Endodermal cell (in vitro differentiated cells): ENCODE results near the gene AMOTL1.

DNA sequence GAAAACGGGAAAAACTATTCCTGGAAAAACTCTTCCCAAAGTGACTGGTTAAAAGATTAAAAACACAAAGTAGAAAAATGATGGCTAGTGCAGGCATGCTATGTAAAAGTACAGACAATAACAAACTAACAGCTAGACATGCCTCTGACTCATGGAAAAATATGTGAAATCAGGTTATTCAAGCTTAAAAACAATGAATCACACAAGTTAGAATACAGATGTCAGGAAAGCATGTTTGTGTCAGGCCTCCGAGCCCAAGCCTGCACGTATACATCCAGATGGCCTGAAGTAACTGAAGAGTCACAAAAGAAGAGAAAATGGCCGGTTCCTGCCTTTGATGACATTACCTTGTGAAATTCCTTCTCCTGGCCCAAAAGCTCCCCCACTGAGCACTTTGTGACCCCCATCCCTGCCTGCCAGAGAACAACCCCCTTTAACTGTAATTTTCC is 110.1 kb downstream of the NOX4 start:
- PRO-cap: no peak

DNA sequence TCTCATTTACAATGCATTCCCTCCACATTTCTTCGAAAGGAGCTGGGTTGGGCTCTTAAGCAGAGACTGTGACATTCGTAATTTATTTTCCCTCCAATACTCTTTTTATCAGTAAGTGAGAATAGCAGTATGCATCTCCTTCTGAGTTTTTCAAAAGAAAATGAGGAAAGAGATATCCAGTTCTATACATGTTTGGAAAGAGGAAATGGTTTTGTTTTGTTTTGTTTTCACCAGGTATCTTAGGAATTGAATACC is 74.1 kb downstream of the NOX4 start:
- PRO-cap: no peak

- PRO-cap: no peak
These were observed 28.2 kb upstream of the CHORDC1 start for GRCh38 chr11:90250935-90251473.

DNA sequence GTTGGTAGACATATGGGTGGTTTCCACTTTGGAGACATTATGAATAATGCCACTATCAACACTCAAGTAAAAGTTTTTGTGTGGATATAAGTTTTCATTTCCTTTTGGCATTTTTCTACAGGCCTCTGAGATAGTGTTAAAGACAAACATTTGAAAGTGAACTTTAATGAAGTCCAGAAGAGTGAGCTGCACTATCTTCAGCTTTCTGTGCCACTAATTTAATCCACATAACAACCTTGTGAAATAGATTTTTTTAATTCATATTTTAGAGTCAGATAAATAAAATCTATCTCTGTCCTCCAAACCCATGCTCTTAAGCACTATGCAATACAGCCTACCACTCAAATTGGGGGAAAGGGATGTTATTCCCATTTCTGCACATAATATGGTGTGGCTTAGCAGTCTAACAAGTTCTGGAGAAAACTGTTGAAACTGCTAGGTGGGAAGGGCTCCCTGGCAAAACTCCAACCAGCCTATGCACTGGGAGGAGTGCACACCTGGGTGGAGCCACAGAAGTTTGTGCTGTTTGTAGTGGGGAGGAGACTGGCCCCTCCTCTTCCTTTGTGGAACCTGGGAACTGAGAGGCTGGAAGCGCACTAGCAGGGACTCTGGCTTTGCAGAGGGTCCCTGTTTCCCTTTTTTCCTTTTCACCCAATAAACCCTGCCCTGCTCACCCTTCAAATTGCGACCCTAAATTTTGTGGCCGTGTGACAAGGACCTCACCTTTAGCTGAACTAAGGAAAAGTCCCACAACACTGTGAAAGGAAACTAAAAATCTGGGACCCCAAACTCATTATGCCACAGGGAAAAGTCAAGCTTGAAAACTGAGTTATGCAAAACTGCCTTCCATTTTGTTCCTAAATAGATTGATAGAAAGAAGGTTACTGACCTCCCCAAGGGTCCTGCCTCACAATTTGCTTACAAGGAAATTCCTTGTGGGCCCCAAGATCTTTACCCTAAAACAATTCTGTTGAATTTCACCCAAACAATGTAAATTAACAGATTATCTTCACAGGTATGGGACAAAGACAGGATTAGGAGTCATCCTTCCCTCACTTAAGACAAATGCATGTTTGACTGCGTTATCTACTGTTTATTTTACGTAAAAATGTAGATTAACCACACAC is 81.2 kb downstream of the SLC36A4 start:
- PRO-cap: unidirectional peak, plus-strand start at position 557 of the sequence; unidirectional peak, minus-strand start at position 911 of the sequence

DNA sequence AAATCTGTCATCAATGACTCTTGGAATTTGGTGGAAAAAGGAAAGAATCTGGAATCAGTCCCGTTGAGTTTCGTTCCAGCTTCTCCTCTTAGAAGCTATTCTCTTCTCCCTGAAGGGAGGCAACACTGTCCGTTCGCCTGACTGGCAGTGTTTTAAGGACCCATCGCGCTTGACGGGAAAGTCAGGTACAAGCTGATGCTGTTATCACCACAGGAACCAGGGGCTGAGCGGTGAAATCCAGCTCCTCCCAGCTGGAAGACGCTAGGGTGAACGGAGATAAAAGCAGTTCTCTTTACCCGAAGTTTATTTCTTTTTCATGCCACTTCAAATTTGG is 667 bp upstream of the DEUP1 start:
- PRO-cap: no peak

DNA sequence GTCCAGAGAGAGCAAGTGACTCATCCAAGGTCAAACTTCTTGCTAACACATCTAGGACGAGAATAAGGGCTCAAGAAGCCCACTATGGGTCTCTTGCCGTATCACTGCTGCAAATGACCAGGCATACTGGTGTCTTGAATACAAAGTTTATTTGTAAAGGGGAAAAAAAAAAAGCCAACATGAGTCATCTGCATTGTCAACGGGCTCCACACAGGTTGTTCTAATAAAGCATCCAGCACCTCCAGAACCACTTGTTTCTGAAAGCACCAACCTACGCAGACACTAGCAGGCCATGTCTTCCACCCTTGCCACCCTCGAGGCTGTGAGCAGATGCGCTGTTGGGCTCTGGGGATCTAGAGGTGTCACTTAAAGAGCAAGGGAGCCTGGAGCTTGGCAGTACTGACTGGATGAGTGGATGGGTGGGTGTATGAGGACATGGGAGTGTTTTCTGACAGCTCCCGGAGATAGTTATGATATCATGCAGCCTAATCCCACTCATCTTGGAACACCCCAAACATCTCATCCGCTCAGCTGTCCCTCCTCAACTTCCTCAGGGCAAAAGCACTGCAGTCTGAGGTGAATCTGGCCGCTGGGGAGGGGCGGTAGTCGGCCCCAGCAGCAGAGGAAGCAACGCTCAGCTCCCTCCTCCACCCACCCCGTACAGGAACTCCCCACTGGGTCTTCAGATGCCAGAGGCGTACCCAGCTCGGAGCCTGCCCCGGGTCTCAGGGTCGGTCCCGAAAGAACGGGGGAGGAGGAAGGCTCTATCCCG is 1.1 kb downstream of the SMCO4 start:
- PRO-cap: bidirectional peak, plus-strand start at position 558 of the sequence, minus-strand start at position 318 of the sequence; bidirectional peak, plus-strand start at position 692 of the sequence, minus-strand start at position 669 of the sequence

DNA sequence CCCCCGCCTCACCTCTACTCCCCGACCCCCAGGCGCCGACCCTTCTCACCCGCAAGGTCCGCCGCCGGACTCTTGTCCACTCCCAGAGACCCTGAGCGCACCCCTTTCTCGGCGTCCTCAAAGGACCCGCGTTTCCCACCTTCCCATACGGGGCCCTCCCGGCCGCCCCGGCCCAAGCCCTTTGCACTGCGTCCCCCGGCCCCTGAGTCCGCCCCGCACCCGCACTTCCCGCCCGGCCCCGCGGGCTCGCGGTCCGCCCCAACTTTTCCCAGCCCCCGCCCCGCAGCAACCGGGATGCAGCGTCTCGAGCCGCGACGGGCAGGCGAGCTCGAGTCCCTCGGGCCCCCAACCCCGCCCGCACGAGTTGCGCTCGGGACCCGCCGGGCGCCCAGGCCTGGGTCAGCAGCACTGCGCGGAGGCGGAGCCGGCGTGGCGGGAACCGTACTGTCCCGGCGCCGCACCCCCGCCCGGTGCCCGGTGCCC is 425 bp downstream of the SMCO4 start:
- PRO-cap: bidirectional peak, plus-strand start at position 402 of the sequence, minus-strand start at position 276 of the sequence

DNA sequence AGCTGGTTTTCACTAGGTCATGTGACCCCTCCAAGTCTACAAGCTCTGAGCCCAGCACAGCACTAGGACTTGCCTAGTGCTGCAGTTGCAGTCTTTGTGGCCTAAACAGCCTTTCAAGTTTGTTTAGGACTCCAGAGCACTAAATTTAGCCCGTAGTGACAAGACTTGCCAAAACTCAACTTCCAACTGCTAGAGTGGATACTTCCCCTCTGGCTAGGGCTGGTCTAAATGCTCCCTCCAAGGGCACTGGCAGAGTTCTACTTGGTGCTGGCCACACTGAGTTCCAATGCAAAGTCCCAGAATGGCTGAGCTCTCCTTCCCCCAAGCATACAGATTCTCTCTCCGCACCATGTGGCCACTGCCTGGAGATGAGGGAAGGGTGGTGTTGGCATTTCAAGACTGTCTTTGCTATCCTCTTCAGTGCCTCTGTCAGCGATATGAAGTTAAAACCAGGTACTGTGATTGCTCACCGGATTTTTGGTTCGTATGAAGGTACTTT is 25.3 kb downstream of the TAF1D start:
- PRO-cap: no peak

DNA sequence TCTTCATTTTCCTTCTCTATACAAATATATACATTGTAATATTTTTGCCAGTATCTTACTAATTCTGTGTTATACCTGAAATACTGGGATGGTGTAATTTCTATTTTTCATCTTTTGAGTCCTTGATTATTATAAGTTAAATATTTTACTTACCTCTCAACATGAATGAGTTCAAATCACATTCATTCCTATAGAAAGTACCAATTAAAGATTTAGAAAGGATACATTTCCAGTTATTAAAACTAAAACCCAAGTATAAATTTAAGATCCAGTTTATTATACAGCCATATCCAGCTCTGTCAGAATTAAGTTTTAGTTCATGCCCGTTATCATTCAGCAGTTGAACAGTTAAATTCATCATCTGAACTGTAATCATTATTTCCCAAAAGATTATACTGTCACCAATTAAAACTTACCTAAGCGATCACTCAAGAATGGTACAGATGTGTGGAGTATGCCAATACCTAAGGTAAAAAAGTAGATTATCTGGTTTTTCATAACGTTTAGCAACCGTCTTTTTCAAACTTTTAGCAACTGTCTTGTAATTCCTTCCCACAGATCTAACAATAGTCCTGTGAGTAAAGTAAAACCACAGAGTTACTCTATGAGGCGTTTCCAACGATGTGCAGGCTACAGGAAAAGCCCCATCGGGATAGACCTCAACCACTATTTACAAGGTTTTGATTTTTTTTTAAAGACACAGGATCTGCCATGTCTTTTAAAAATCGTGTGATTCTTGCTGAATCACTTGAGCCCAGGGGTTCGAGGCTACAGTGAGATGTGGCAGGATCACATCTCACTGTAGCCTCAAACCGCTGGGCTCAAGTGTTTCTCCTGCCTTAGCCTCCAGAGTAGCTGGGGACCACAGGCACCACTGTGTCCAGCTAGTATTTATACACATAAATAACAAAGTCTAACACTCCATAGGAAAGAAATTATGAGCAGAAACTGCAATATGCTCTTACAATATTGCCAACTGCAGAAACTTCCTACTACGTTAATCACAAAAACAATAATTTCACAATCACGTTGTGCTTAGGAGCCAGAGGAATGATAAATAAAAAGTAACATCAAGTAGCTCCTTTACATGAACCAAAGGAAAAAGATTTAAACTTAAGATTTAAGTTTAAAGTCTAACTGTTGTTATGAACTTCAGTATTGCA is 8.0 kb downstream of the TAF1D start:
- PRO-cap: no peak

DNA sequence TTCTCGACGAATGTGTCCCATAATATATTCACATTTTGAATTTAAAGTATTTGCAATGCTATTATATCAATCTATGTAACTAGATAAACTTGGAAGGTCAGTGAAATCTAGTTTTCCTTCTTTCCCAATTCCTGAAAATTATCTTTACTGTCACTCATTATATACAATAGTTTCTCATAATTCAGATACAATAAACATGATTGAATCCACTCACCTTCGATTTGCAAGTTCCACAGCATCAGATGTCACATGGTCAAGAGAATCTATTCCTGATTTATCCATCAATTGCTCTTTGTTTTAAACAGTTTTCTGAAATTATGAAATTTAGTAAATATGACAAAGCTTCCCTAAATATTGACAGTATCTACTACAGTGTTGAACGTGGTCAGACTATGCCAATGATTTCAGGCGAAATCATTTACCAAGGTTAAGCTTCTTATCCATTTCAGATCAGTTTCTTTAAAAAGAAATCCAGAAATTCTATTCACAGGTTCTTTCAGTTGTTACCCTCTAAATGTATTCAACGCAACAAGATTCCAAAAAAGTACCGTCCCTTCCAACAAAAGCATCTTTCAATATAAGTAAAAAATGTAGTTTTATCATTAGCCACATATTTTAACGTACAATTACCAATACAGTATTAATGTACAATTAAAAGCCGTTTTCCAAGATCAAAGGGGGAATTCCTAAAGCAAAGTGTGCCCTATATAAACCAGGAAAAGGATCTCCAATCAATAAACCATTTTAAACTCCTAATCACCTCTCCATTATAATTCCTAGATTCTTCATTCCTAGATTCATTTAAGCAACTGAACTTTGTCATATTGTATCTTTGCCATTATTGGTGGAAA is 2.0 kb downstream of the TAF1D start:
- PRO-cap: no peak

GRCh38 chr11:93763313-93763942 is 20.7 kb upstream of the MED17 start:
- PRO-cap: no peak

GRCh38 chr11:94118980-94119280 is 9.7 kb upstream of the PANX1 start:
- PRO-cap: no peak

GRCh38 chr11:94128160-94128664 is 429 bp upstream of the PANX1 start:
- PRO-cap: bidirectional peak, plus-strand start at chr11:94128369, minus-strand start at chr11:94128344

DNA sequence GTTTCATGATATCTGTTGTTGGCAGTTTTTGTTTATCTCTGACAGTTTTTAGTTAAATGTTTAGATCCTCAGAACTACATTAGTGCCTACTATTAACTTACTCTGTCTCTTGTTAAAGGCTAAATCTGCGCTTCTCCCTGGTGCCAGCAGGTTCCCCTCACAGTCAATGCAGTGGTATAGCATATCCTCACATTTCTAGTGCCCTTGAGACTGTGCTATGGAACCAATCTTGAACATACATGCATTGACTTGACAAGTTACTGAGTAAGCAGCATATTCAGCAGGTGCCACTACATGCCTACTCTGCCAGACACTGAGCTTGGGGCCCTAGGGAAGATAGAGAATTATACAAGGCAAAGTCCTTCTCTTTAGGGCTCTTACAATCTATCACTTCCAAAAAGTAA is 3.1 kb downstream of the FUT4 start:
- PRO-cap: no peak

GRCh38 chr11:94767569-94768671 is at the start of gene AMOTL1:
Gene AMOTL1 (plus strand): TSS chr11:94768356.
- PRO-cap: bidirectional peak, plus-strand start at chr11:94768196, minus-strand start at chr11:94768170; bidirectional peak, plus-strand start at chr11:94768474, minus-strand start at chr11:94768496

GRCh38 chr11:94769263-94770273 is 1.4 kb downstream of the AMOTL1 start:
- PRO-cap: bidirectional peak, plus-strand start at chr11:94769401, minus-strand start at chr11:94769144; bidirectional peak, plus-strand start at chr11:94769644, minus-strand start at chr11:94769445

- PRO-cap: no peak
These were observed 8.3 kb upstream of the ENDOD1 start for GRCh38 chr11:95080971-95082133.

DNA sequence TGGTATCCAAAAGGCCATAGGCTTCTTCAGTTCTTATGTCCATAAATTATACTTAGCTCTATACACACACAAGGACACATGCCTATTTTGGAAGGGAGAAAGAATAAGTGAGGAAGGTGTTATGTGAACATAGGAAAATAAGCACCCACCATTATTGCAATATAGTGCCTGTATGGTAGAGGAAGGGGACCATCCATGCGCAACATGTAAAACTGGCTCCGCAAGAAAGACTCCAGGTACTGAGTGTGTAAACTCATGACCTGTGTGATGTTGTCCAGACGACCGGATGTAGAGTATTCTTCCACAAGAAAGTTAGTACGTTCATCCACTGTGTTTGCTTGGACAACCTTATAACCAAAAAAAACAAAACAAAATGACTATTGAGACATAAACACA is 39.7 kb downstream of the SESN3 start:
- PRO-cap: no peak

DNA sequence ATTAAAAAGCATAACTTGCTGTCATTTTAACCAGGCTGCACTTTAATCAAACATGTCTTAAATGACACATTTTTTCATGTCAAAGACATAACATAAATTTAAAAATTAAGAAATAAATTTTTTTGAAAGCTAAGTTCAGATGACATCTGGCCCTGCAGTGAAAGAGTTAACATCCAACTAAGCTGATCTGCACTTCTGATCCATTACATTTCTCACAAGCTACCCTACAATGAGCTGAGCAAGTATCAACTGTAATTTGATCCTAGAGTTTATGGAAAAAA is 2.0 kb downstream of the SESN3 start:
- PRO-cap: no peak

- PRO-cap: unidirectional peak, plus-strand start at chr11:95230803
These were observed 497 bp downstream of the SESN3 start for GRCh38 chr11:95230541-95230869.